Neuron (in vitro differentiated cells): ENCODE data around the gene TRIB2.

GRCh38 chr2:11371471-11372065, 27.1 kb upstream of the ROCK2 start:
- PRO-cap = no peak

- PRO-cap = no peak
Observed at GRCh38 chr2:11375404-11375809, 31.0 kb upstream of the ROCK2 start.

- PRO-cap = bidirectional peak, plus-strand start at chr2:11482311, minus-strand start at chr2:11482092
Observed at GRCh38 chr2:11481945-11482512, 16.1 kb upstream of the E2F6 start.

GRCh38 chr2:11482513-11483584, 16.9 kb upstream of the E2F6 start:
- PRO-cap = bidirectional peak, plus-strand start at chr2:11482890, minus-strand start at chr2:11482615; bidirectional peak, plus-strand start at chr2:11483080, minus-strand start at chr2:11483176; bidirectional peak, plus-strand start at chr2:11483473, minus-strand start at chr2:11483368

DNA sequence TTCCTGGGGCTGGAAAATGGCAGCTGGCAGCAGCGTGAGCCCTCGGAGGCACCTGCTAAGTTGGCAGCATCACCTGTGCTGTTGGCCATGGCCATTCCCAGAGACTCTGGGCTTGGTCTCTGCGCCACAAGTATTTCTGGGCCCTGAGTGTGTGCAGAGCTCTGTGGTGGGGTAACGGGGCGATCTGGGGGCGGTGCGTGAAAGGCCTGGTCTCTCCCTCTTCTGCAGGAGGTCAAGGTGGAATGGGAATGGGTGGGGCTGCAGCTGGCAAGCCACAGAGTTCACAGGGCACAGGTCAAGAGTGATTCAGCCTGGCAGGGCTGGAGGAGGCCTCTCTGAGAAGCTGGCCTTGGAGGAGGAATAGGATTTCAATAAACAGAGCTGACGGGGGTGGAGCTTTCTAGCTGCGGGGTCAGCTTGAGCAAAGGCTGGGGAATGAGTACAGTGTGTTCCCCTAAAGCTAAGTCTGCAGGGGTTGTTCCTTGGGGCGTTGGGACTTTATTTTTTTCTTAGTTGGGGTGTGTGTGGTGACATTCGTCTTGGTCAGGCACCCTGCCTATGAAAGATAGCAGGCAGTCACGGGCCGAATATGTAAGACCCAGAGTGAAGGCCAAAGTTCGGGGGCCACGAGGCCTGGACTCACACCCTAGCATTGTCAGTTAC, 10.4 kb upstream of the NTSR2 start:
- PRO-cap = no peak

DNA sequence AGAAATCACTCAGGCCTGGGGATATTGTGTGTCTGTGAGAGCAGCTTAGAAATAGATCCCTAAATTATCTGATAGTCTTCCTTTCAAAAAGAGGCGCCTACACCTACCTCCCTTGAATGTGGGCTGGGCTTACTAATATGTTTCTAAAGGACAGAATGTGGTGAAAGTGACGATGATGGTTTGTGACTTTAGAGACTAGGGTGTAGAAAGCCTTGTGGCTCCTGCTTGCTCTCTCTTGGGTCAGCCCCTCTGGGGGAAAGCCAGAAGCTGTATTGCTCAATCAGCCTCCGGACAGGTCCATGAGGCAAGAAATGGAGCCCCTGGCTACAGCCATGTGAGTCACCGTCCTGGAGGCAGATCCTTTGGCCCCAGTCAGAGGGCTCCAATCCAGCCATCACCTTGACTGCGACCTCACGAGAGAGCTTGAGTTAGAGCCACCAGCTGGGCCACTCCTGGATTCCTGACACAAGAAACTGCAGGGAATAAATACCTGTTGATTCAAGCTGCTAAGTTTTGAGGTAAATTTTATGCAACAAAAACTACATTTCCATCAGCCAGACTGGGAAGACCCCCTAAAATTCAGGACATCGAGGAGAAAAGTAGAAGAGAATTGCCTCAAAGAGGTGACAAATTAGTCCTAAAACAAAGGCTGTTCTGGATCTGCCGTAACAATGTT, 7.4 kb upstream of the LPIN1 start:
- PRO-cap = no peak

- PRO-cap = bidirectional peak, plus-strand start at chr2:11749794, minus-strand start at chr2:11749697
Observed at GRCh38 chr2:11749491-11750188, 3.2 kb downstream of the LPIN1 start.

- PRO-cap = no peak
Observed at GRCh38 chr2:11765419-11765822, 19.0 kb downstream of the LPIN1 start.

GRCh38 chr2:11822614-11823391, 76.4 kb downstream of the LPIN1 start:
- PRO-cap = no peak

- PRO-cap = no peak
Observed at GRCh38 chr2:12313593-12314194, 403.0 kb upstream of the TRIB2 start.

GRCh38 chr2:12428473-12428912, 288.2 kb upstream of the TRIB2 start:
- PRO-cap = no peak

- PRO-cap = no peak
Observed at GRCh38 chr2:12456072-12456878, 260.5 kb upstream of the TRIB2 start.

- PRO-cap = no peak
Observed at GRCh38 chr2:12613076-12613559, 103.6 kb upstream of the TRIB2 start.

GRCh38 chr2:12715502-12715675, 1.3 kb upstream of the TRIB2 start:
- PRO-cap = no peak

GRCh38 chr2:12716839-12717321, at the start of gene TRIB2:
Gene TRIB2 (plus strand): TSS chr2:12716936.
- PRO-cap = bidirectional peak, plus-strand start at chr2:12717021, minus-strand start at chr2:12717016

- PRO-cap = bidirectional peak, plus-strand start at chr2:12718993, minus-strand start at chr2:12718574
Observed at GRCh38 chr2:12718312-12719226, 1.8 kb downstream of the TRIB2 start.

- PRO-cap = no peak
Observed at GRCh38 chr2:12806475-12806984, 89.8 kb downstream of the TRIB2 start.

DNA sequence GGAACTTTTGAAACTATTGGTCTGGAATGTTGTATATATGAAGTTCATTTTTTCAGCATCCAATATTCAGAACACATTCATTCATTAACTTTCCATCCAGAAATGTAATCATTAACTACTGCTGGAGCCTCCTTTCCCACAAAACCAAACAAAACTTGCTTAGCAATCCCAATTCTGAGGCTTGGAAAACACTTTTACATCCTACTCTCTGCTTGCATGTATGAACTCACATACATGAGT, 869 bp upstream of the LRATD1 start:
- PRO-cap = no peak

DNA sequence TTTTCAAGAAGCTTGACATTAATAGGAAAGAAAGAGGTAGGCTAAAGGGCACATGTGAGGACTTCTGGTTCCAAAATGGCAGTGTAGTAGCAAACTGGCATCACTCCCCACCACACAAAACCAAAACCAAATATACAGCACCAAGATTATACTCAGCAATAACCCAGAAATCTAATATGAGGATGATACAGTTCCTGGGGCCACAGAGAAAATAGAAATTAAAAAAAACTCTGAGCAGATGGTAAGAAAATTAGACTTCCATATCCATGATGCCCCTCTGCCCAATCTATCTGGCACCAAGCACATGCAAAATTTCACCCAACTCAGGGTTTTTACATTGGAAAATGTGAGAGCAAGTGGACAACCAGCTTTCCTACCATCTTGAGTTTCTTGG, 206.5 kb downstream of the LRATD1 start:
- PRO-cap = no peak

- PRO-cap = no peak
Observed at GRCh38 chr2:15170261-15170812, 390.8 kb downstream of the NBAS start.